Left lobe of liver (tissue), 1 donor: ENCODE results near the gene MITF.

DNA sequence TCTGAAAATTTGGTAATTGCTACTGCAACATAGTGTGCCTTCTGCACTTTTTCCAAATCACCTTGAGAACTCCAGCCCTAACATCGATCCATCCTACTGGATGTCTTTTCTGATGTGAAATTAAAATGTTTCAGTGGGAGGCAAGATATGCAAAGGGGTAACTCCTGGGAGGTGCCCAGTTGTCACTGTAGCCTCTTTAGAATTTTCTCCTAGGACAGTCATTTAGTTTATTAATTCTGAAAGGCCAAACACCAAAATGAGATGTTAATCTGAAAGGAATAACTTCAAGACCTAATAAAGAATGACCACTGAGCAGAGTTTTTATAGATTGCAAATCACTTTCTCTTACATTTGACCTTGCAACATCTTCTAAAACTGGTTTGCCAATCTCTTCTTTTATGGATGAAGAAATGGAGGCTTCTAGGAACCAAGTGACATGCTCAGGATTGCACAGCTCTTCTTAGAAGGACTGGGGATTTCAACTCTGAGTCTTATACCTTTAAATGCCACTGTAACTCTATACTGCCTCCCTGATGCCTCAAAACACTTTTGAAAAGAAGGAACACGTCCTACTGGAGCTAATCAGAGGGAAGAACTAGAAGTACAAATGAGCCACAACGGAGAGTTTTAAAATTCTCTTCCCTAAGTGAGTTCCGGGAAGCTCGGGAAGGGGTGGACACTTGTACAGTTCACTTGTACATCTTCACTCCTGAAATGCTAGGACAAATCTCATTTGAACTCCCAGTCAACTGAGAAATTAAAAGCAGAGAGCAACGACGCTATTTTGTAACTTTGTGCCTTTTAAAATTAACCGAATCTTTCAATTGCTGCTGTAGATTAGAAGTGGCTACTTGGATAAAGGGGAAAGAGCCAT lies 1.1 kb upstream of the MITF start:
- PRO-cap, result no peak

GRCh38 chr3:69739409-69740121 lies at the start of gene MITF:
Gene MITF (plus strand): TSS chr3:69739464.
- PRO-cap, result bidirectional peak, plus-strand start at chr3:69739482, minus-strand start at chr3:69739254

- PRO-cap, result no peak
Measured at GRCh38 chr3:69741094-69741600, 1.9 kb downstream of the MITF start.

DNA sequence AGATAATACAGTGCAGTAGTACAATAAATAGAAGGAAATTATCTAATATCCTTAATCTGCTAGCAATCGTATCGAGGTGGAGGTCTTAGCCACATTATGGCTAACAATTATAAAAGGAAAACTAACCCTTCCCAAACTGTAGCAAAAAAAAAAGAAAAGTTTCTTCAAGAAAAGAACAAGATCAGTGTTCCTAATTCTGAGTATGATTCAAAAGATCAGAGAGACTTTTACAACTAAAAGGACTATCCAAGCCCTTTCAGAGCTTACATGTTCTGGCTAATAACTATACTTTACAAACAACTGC lies 535.6 kb downstream of the FOXP1 start:
- PRO-cap, result no peak

DNA sequence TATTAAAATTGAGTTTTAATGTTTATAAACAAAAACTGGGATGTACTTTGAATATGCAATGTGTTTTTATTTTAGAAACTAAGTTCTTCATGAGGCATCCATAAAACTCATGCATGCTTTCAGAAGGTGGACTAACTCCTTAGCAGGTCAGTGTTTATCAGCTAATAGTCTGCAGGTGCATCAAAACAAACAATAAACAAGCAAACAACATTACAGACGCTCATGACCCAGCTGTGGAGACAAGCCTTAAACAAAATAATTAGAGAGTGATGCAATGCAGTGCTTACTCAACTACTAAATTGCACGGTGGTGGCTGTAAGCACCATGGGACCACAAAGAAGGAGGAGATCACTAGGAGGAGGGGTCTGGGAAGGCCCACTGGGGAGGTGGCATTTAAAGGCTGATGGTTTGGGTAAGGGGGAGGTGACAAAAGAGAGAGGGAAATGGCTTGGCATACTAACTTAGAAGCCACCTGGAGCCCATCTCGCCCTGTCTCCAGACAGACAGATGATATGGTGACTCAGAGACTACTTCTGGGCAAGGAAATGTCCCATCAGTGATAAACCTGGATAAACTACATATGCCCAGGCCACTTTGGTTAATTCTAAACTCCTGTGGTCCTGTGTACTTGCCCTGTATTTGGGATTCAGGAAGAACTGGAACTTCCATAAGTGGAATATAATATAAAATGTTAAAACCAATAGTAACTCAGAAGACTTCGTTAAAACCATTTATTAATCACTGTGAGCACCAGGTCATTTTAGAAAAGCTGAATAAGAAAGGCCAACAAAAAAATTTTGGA lies 516.6 kb downstream of the FOXP1 start:
- PRO-cap, result no peak

GRCh38 chr3:71112416-71112969 lies 471.0 kb downstream of the FOXP1 start:
- PRO-cap, result no peak

- PRO-cap, result bidirectional peak, plus-strand start at chr3:71133628, minus-strand start at chr3:71133573
Measured at GRCh38 chr3:71133110-71133703, 450.3 kb downstream of the FOXP1 start.

GRCh38 chr3:71197619-71198443 lies 385.7 kb downstream of the FOXP1 start:
- PRO-cap, result no peak

DNA sequence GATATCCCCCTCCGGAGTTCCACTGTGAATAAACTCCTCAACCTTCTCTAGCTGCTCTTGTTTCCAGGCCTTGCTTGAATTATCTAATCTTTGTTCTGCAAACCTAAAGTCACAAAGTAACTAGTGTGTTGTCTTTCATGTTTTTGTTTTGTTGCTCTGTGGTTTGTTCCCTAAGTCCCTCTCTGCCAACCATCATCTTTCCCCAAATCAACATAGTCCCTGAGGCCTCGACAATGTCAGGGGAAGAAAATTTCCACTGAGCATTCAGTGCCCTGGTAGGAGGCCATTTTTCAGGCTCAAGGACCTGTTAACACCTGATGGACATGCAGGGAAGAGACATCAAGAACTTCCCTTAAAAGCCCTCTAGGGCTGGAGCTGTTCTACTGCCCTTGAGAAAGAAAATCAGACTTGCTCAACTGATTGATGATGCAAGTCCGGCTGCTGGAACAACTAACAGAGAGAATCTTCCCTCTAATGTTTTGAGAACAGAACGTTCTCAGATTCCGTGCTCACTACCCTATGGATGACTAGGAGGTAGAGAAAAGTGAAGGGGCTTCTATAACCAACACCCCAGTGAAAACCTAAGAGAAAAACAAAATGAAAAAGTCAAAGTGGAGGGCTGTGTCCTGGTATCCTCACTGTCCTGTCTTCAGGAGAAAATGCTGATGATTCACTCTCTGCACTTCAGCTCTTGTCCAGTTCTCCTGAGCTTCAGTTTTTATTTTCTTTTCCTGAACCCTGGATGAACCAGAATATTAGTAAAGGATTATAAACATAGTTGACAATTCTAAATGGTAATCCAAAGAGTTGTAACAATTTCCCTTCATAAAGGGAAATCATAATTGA lies 373.1 kb downstream of the FOXP1 start:
- PRO-cap, result bidirectional peak, plus-strand start at position 488 of the sequence, minus-strand start at position 316 of the sequence

DNA sequence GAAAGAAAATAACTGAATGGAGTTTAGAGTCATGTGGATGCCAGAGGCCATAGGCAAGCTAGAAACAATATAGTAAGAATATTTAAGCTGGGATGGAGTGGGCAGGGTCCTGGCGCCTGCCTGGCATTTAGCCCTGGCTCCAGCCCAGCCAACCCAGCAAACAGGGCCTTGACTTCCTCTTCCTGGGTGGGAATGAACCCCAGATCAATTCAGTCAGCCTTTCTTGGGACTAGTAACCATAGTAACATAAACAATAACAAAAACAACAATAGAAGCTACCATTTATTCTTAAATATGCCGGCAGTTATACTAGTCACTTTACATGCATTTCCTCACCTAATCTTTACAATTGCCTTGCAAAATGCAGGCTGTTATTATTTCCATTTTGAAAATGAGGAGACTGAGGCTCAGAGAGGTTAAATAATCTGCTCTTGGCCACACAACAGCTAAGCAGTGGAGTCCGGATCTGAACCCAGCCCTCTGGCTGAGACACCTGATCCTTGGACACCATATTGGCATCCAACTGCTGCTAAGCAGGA lies 334.4 kb downstream of the FOXP1 start:
- PRO-cap, result no peak

- PRO-cap, result no peak
Measured at GRCh38 chr3:71276326-71276989, 307.1 kb downstream of the FOXP1 start.

DNA sequence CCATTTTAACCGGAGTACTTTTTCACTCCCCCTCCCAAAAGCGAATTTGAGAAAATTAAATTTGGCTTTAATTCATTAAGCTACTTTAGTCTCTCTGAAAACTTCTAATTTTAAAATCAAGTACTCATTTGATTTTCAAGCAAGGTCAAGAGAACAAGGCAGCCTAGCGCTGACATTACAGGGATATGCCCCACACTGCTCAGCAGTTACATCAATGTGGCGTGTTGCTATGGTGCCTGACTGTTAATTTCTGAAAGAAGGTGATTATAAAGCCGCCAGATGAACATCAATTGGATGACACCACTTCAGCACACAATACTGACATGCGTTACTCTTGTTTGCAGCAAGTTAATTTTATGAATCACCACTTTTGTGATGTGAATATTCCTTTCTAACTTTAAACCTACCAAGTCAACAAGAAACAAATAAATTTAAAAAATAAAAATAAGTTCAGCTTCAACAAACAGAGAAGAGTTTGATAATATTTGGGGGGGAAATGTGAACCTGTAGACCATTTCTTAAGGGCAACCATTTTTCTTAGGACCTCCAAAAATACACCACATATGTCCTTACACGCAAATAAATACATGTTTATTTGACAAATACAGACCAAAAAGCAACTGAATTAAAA lies 284.3 kb downstream of the FOXP1 start:
- PRO-cap, result no peak

DNA sequence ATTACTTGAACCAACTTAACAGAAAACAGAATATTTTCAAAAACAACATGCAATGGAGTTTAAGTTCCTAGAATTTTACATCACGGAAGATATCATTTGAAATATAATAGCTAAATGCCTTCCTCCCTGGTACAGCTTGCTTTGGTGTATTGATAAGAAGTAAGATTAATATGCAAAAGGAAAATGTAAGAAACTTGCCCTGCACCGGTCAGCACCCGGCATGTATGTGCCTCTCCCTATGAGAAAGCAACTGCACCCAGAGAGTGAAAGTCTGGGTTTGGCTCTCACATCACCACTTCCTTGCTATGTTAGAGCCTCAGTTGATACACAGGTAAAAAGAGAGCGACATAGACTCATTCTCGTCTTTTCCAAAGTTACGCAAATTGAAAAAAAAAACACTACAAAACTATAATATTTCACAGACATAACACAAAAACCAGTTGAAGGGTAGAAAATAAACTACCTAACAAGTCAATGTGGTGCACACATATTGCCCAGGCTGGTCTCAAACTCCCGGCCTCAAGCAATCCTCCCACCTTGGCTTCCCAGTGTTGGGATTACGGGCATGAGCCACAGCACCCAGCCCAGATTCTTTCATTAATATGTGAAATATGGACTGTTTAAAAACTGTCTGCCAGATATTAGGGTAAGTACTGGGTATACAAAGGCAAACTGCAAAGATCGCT lies 96.6 kb downstream of the FOXP1 start:
- PRO-cap, result no peak

GRCh38 chr3:71532527-71533075 lies 50.9 kb downstream of the FOXP1 start:
- PRO-cap, result no peak

GRCh38 chr3:71728872-71729337 lies 3.7 kb upstream of the EIF4E3 start:
- PRO-cap, result no peak

DNA sequence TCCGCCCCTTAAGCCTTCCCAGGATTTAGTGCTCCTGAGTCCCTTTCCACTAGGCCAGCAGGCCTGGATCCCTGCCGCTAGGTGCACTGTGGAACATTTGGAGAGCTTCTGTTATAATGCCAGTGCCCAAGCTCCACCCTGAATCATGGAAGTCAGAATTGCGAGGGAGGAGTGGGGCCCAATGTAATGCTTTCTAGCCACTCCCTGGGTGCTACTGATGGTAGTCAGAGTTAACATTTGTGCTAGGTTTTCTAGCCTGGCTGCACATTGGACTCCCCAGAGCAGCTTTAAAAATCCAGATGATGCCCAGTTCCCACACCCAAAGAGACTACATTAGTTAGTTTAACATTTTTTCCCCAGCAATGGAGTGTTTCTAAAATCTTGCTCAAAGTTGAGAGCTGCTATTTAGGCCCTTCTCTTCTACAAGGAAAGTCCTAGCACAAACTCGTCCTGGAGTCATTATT lies 366.6 kb upstream of the PROK2 start:
- PRO-cap, result bidirectional peak, plus-strand start at position 155 of the sequence, minus-strand start at position 88 of the sequence

DNA sequence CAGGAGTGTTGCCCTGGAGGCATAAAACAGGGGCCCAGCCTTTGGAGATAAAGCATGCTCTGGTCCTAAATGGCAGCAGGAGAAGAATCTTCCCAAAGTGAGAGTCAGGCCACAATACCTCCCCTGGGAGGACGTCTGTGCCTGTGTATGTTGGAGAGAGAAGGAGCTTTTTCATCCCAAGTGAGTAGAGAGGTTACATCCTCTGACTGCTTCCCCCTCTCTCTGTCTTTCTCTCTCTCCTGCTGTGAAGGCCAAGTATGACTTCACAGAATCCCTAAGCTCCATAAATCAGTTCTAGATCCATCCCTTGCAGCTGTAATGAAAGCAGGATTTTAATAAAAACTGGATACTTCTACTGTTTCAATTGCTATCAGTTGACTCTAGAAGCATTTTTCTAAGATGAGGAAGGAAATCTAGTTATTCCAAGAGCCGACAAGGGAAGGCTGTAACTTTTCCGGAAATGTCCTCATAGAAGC lies 389.1 kb upstream of the PROK2 start:
- PRO-cap, result no peak

DNA sequence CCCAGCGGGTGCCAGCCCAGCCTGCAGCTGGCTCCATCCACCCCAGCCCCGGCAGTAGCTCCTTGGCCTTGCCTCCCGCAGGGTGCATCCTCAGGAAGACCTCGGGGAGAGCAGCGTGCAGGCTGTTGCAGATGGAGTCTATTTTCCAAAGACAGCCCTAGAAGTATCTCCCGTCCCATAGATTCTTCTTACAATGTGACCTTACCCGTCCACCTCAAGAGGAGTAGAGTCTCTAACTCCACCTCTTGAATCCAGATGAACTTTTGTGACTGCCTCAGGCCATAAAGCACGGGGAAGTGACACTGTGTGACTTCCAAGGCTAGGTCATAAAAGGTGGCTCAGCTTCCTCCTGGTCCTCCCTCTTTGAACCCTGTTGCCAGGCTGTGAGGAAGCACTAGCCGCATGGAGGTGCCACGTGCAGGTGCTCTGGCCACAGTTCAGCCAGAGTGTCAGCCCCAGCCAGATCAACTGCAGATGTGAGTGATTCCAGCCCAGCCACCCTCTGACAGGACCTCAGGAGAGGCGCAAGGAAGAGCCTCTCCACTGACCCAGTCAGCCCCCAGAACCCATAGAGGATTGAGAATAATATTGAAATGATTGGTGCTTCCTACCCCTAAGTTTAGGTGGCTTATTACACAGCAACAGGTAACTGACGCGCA lies 531.4 kb downstream of the SHQ1 start:
- PRO-cap, result bidirectional peak, plus-strand start at position 473 of the sequence, minus-strand start at position 257 of the sequence

DNA sequence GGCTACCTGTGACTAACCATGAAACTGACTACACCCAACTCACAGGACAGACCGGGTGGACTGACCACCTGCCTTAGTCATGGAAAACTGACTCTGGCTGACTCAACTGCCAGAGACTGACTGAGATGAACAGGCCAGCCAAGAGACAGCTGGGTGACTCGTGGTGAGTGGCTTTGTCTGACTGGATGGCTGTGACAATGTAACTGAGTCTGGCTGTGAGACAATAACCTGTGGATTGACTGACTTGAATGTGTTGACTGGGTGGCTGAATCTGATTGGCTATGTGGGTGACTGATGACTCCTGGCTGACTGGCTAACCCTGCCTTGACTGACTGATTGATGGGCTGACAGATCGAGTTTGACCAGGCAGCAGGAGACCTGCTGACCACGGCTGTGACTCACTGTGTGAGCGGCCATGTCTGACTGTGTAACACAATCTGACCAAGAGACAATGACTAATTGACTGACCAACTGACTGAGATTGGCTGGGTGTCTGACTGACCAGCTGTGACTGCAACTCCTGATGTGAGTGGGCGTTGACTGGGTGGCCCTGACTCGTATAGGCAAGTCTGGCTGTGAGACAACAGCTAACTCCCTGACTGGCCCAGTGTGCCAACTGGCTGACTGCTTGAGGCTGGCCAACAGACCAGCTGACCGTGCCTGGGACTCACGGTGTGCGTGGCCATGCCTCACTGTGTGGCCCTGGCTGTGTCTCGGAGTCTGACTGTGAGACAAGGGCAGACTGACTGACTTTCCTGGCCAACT lies 509.2 kb downstream of the SHQ1 start:
- PRO-cap, result no peak

DNA sequence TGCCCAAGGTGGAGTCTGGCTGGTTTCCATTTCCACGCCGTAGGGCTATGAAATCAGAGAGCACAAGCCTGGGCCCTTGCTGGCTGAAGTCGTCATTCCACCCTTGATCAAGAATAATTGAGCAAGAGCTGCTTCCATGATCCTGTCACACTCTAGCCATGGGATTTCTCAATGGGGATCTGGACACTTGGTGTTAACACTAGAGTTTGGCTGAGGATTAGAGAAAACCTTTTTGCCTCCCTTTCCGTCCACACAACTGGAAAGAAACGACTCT lies 475.0 kb downstream of the SHQ1 start:
- PRO-cap, result no peak